MCF 10A (cell line): Measurements from ENCODE around the genes OR1J1, OR1L6, ZBTB6 and ZBTB26.

- PRO-cap = no peak
- RRBS = no CpG with 5 or more reads among the region's 11 CpGs
Measured at GRCh38 chr9:121774189-121774487, 122.7 kb downstream of the DAB2IP start.

DNA sequence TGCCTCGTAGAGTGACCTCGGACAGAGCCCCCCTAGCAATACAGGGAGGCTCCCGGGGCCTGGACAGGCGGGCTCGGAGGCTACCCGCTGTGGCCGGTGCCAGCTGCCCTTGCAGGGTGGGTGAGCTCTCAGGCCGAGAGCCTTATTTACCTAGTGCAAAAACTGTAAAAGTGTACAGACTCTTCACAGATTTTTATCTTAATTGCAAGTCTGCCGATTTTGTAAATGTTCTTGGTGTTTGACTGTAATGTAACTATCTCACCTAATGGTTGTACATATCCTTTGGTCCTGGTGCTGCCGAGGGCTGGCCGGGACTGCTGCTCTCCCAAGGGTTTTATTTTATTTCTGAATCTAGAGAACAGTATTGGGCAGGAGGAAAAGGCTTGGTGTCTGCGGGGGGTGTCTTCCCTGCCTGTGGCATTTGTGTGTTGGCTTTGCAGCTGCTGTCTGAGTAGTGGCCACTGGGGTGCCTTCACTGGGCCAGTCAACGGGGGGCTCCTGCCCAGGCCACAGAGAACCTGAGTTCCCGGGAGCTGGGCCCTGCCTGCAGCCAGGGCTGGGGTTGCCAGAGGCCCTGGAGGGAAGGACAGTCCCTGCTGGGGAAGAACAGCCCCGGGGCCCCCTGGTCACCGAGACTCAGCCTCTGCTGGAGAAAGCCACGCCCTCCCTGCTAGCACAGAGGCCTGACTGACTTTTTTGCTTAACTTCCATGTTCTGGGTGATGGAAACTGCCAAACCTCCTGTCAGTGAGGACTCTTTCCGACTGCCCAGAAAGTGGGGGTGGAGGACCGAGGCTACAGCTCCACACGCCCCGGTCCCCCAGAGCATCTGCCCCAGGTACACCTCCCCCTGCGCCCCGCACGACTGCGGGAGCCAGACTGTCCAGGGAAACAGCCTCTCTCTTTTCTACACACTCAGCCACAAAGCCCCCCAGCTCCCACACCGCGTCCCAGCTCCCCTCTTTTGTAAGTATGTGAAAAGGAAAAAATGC, 133.2 kb downstream of the DAB2IP start:
- PRO-cap = no peak
- RRBS = 75% methylated on average over 7 of the region's 27 CpGs

DNA sequence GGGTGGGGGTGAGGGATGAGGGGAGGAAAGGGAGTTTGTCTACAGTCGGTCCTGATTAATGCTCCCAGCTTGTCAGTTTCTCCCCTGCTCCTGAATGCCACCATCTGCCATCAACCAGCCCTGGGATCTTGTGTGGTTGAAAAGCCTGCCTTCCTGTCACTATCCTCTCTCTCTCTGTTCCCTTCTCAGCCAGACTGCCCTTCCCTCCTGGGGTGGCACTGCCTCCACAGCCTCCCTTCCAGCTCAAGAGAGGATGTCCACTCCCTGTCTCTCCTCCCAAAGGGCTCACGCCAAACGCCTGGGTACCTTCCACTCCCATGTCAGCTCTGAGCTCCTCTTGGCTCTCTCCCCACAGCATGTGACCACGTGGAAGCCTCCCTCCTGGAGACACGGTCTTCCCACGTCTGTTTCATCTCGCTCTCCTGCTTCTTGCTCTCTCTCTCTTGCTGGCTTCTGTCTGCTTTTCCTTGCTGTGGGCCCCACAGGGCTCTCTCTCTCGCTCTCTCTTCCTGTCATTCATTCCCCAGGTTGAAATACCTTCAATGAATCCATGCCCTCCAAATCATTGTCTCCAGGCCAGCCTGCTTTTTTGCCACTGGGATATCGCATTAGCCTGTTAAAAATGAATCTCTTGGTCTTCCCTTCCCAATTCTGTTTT, 186.2 kb downstream of the DAB2IP start:
- PRO-cap = no peak
- RRBS = no CpG with 5 or more reads among the region's 9 CpGs

DNA sequence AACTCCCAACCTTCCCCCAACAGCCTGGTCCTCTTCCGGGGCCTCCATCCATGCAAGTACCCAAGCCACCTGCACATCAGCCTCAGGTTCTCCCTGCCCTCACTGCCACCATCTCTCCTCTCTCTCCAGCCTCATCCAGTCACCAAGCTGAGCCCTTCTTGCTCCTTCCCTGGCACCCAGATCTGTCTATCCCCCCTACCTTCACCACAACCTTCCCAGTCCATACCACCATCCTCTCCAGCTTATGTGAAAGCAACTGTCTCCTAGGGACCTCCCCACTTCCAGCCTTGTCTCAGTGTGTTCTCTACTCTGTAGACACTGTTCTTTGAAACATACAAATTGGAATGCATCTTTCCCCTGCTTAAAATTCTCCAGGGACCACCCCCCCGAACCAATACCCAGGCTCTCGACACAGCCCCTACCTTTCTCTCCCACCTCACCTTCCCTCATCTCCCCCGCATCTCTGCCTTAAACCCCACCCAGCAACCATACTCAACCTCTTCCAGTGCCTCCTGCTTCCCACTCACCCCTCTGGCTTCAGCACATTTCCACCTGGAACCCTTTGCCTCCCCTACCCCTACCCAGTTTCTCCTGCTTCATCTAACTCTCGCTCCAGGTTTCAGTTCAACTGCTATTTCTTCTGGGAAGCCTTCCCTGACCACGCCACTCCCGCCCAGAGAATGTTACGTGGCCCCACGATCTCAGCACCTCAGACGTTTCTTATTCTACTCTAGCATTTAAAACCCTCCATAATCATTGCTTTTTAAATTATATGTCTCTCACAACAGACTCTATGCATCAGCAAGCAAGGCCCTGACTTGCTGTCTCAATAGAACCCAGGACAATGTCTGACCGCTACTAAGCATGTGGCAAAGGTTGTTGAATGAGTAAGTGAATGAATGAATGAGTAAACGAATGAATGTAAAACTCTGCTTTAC, 104.9 kb downstream of the TTLL11 start:
- PRO-cap = no peak
- RRBS = no CpG with 5 or more reads among the region's 12 CpGs

DNA sequence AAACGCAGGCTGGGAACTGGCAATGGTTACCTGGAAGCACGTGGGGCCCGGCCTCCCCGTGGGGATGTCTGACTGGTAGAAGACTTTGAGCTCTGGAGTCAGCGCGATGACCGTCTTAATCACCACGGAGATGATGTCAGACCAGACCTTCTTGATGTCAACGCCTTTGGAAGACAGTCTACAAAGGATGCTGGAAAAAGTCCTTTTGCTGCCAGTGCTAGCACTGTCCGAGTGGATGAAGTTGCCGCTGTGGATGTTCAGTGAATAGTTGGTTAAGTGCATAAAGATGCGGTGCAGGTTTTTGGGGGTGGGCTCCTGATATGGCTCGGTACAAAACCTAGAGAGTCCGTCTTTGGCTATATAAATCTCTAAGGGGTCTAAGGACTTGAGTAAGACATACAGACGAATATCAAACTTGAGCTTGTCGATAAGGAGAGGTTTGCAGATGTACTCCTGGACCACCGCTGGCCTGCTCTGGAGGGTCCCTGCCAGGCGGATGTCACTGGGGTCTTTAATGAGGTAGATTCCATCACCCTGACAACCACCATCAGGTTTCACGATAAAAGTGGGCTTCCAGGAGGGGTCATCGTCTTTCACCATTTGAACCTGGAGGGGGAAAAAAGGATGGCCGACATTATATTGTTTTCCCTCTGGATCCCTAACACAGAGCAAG, 103.8 kb downstream of the TTLL11 start:
- PRO-cap = no peak
- RRBS = 87% methylated on average over 3 of the region's 21 CpGs

DNA sequence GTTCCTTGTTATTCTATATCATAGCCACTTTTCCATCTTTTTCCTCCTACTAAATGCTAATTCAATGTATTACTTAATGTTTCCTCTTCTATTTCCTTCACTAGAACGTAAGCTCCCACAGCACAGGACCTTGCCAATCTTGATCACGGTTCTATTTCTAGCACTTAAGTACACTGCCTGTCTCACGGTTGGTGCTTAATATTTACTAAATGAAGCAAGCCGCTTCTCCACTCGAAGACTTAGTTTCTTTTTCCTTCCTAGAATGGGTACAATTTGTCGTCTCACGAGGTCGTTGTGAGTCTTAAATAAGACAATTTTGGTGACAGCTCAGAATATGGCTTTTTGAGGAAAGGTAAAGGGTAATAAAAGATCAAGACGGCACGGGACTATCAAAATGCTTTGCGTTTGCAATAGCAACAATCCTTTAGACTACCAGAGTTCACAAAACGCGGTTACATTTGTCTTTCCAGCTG, 656 bp downstream of the RBM18 start:
- PRO-cap = no peak
- RRBS = no CpG with 5 or more reads among the region's 13 CpGs

- PRO-cap = no peak
- RRBS = no CpG with 5 or more reads among the region's 10 CpGs
Measured at GRCh38 chr9:122348394-122348691, 22.5 kb upstream of the PTGS1 start.

- PRO-cap = no peak
- RRBS = no CpG with 5 or more reads among the region's 1 CpG
Measured at GRCh38 chr9:122370464-122370657, 463 bp upstream of the PTGS1 start.

GRCh38 chr9:122374972-122375917, 4.4 kb downstream of the PTGS1 start:
- PRO-cap = no peak
- RRBS = no CpG with 5 or more reads among the region's 20 CpGs

GRCh38 chr9:122376011-122376345, 5.2 kb downstream of the PTGS1 start:
- PRO-cap = no peak
- RRBS = no CpG with 5 or more reads among the region's 2 CpGs

DNA sequence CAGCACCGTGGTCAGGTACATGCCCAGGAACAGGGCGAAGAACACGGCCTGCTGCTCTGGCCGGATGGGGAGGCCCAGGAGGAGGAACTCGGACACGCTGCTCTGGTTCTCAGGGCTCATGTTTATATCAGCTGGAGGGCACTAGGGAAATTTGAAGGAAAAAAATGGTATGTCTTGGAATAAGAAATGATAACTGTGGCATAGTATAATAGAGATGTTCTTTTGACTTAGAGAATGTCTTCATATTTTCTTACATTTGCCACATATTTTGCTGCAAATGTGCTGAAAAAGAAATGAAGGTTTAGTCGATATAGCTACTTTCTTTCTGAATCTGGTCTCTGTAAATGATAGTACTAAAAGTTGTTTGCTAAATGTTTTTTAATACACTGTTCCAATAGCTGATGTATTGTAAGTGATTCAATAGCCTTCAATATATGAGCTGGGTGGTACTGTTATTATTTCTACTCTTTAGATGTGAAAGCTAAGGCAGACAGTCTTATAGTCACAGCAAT, at the start of gene OR1J1:
Gene OR1J1, minus strand, starts transcription at position 120 of the 512 bp plus-strand sequence.
- PRO-cap = no peak
- RRBS = no CpG with 5 or more reads among the region's 7 CpGs

GRCh38 chr9:122741880-122742518, at the start of gene OR1L6:
Gene OR1L6 (plus strand): TSS chr9:122742303.
- PRO-cap = no peak
- RRBS = no CpG with 5 or more reads among the region's 7 CpGs

- PRO-cap = no peak
- RRBS = no CpG with 5 or more reads among the region's 13 CpGs
Measured at GRCh38 chr9:122819084-122820542, 8.8 kb downstream of the PDCL start.

- PRO-cap = bidirectional peak, plus-strand start at chr9:122913026, minus-strand start at chr9:122912982; bidirectional peak, plus-strand start at chr9:122913358, minus-strand start at chr9:122913313
- RRBS = 4% methylated on average over 8 of the region's 32 CpGs
Measured at GRCh38 chr9:122912526-122913528, at the start of gene ZBTB6. Gene ZBTB6 (minus strand): TSS chr9:122913323.

DNA sequence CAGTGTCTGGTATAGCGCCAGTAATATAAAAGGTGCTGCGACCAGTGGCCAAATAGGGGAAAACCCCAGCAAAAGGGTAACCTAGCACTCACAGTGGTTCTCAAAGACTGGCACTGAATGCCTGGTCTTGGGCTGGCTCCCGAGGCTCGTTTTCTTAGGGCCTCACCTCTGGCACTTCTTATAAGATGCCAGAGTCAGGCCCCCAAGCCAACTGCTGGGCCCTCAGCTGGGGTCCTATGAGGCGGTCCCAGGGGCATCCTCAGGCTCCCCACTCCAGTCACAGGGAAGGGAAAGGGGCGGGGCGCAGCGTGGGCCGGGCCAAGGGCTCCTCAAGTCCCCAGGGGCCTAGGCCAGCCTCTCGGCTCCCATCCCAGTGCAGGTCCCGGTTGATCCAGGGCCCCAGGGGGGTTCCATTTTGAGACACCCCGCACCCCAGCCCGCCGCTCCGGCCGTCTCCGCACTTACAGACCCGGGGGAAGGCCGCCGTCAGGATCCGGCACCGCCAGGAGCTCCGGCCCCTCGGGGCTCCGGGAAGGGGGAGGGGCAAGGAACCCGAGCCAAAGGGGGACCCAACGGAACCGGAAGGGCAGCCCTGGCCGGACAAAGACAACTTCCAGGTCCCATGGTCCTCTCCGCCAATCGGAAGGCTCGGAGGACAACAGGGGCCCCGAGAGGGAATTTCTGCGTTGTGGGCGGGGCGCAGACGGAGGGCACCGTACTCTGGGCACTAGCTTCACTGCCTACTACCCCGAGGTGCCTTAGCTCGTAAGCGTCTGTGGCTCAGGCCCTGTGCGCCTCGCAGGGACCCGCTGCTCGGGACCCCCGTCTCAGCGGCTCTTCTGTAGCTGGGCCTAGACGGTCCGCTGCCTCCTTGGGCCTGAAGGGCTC, at the start of gene ZBTB26:
Gene ZBTB26, minus strand, starts transcription at position 541 of the 888 bp plus-strand sequence.
- PRO-cap = bidirectional peak, plus-strand start at position 93 of the sequence, minus-strand start outside the sequence; bidirectional peak, plus-strand start at position 743 of the sequence, minus-strand start at position 535 of the sequence
- RRBS = under 1% methylated on average over 11 of the region's 49 CpGs

GRCh38 chr9:122954110-122954596, 13.3 kb downstream of the RABGAP1 start:
- PRO-cap = no peak

DNA sequence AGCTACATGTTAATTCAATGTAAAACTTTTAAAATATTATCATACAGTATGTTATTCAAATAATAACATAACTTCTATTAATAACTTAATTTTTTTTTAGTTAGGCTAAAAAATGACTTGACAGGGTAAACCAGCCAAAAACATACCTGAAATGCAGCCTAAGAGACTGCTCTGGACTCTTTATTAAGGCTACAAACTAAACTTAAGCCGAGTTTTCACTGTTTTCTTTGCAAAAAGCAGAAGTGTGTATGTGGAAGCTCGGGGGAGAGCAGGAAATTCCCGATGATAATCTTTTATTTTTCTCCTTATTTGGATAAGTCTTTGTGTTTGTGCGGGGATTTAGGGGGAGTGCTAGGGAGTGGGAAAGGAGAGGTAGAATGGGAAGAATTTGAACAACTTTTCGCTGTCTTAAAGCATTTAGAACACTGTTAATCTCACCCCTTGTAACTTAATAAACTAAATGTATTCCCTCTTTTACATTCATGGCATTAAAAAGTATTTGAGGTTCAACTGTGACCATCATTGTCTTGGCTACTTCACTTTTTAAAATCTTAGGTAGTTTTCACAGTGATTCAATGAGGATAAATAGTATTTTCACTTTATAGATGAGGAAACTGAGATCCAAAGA, 30.7 kb upstream of the GPR21 start:
- PRO-cap = no peak
- RRBS = no CpG with 5 or more reads among the region's 5 CpGs

DNA sequence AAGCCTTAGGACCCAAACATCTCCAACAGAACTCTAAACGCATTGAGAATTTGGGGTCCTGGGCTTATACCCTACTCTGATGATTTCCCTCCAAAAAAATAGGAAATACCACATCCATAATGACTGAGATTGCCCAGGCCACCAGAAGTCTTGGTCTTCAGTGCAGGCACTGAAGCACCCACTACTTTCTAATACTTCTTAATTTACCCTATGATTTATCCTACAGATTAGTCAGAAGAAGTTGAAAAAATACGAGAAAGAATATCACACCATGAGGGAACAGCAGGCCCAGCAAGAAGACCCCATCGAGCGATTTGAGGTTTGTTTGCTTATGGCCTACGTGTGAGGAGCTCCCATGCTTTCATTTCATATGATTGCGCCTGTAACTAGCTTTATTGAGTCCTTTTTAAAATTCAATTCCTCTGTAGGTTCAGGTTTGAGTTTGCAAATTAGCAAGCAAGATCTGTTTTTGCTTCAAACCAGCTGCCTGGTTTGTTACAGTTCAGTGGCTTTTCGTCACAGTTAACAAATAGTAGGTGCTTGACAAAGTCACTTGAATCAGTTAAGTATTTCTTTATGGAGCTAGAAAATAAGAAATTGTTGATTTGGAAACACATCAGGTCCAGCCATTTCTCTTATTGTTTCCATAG, 56.2 kb downstream of the GPR21 start:
- PRO-cap = no peak
- RRBS = no CpG with 5 or more reads among the region's 7 CpGs

DNA sequence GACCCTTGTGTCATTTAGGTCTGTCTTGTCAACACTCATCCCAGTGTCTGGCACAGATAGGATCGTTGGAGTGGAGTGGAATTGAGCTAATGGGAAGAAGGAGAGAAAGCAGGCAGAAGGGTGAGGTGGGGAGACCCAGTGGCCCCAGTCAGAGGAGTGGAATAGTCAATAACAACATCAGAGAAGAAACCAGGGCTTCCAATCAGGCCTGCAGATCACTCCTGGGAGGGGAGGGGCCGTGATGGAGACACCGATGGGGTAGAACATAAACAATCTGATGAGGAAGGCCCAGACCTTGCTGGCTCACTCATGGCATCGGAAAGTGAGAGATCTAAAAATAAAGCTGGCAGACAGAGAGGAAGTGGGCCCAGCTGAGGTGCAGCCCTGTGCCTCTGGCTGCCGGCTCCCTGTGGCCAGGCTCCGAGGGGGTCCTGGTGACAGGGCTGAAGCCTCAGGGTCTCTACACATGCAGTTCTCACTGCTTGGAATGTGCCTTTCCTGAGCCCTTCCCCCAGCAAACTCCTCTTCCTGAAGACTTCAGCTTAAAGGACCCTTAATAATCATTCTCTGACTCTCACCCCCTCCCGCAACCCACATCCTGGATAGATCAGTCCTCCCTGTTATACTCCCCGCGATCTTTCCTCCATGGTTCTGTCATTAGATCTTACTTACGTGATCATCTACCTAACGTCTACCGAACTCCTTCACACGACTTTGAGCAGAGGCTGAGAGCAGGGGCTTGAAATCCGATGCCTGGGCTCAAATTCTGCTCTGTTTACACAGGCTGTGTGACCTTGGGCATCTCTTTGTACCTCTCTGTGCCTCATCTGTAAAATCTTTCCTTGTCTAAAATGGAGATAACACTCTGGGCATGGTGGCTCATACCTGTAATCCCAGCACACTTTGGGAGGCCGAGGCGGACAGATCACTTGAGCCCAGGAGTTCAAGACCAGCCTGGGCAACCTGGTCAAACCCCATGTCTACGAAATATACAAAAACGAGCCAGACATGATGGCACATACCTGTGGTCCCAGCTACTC, 33.1 kb upstream of the CRB2 start:
- PRO-cap = no peak
- RRBS = no CpG with 5 or more reads among the region's 18 CpGs

DNA sequence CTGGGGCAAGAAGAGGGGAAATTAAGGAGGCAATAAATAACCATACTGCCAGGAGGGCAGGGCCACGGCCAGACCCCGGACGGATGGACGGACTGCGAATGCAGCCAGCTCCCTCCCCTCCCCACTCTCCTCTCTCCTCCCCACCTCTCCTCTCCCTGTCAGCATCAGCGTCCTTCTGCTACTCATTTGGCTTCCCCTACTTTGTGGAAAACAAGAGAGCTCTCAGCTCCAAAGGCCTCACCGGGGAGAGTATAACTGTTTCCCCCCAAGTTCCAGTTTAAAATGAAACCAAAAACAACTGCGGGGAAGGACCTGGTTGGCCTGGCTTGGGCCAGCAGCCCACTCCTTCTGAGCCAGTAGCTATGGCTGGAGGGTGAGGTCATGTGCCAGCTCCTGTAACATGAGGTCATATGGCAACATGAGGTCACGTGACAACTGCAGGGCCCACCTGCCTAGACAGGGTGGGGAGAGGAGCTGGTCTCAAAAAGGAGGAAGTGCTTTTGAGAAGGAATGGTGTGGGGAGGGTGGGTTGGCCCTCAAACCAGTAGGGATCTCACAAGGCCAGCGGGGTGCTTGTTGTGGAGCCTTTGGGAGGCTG, 29.4 kb upstream of the CRB2 start:
- PRO-cap = no peak
- RRBS = no CpG with 5 or more reads among the region's 10 CpGs